Mesenteric fat pad (tissue), 1 donor: ENCODE results near the genes PMVK and ARHGEF2.

GRCh38 chr1:154760153-154761046, 109.7 kb downstream of the KCNN3 start:
- PRO-cap, result no peak

GRCh38 chr1:154936338-154937131, at the start of gene PMVK:
Gene PMVK (minus strand): TSS chr1:154936719.
- PRO-cap, result unidirectional peak, minus-strand start at chr1:154936958

DNA sequence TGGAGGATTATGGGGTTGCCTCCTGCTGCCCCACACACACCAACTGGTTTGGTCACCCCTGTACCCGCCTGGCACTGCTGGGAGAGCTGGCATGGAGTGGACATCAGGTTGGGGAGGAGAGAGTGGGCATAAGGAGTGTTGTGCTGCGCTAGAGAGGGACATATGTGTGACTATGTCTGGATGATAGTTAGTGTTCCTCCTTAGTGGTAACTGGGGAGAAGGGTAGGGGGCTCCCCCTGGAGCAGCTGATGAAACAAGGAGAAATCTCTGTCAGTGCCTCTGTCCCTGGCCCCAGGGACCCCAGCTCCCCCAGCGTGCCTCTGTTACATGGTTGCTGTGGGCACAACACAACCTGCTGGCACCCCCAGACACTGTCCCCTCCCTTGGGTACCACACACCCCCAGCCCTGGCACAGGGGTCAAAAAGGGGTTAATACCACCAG, 1.9 kb downstream of the ZBTB7B start:
- PRO-cap, result no peak

DNA sequence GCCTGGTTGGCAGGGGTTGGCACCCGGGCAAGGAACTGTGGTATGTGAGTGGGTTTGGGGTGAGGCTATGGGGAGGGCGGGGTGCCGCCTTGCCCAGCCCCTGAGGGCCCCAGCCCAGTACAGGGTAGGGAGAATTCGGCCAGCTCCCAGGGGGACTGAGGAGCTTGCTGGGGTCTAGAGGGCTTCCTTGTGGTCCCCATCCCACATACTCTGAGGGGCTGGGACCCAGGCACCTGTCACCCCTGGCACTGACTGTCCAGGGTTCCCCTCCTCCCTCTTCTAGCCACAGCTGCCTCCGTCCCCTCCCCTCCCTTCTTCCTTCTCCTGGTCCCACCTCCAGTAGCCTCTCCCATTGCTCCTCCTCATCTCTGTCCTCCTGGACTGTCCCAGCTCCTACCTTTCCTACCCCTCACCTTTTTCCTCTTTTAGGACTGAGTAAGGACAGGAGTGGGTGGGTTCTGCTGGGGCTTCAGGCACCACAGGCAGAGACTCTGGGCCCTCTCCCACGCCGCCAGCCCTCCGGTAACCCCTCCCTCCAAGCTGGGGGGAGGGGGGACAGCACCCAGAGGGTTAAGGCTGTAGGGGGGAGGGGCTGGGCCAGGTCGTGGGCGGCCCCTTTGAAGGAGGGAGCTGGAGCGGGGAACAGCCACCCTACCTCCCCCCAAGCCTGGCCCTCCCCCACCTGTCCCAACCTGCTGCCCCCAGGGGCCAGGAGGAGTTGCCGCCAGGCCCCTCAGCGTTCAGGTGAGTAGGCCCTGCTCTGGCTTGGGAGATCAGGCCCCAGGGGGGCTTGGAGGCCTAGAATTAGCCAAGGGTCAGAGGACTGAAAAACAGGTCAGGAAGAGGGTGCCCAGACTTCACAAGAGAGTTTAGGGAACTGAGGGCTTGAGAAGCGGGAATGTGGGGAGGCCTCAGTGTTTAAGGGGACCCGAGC, 5.9 kb downstream of the ZBTB7B start:
- PRO-cap, result no peak

- PRO-cap, result no peak
These were observed 785 bp downstream of the DCST1 start for GRCh38 chr1:155034445-155034772.

DNA sequence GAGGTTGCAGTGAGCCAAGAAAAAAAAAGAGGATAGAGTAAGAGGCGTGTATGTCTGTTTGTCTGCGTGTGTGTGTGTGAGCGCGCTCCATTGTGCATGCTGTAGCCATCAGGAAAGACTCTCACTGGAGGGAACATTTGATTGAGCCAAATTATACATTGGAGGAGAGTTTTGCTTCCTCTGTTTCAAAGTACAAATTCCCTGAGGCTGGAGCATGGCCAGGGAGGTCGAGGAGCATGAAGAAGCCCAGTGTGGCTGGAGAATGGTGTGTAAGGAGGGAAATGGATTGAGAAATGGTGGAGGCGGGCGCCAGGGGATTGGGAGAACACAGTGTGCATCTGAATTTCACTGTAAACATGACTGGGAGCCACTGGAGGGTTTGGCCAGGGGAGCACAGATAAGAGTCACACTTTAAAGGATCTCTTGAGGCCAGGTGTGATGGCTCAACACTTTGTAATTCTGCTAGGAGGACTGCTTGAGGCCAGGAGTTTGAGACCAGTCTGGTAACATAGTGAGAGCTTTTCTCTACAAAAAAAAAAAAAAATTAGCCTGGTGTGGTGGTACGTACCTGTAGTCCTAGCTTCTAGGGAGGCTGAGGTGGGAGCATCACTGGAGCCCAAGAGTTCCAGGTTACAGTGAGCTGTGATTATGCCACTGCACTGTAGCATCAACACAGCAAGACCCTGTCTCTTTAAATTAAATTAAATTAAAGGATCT, 21.9 kb upstream of the EFNA1 start:
- PRO-cap, result no peak

DNA sequence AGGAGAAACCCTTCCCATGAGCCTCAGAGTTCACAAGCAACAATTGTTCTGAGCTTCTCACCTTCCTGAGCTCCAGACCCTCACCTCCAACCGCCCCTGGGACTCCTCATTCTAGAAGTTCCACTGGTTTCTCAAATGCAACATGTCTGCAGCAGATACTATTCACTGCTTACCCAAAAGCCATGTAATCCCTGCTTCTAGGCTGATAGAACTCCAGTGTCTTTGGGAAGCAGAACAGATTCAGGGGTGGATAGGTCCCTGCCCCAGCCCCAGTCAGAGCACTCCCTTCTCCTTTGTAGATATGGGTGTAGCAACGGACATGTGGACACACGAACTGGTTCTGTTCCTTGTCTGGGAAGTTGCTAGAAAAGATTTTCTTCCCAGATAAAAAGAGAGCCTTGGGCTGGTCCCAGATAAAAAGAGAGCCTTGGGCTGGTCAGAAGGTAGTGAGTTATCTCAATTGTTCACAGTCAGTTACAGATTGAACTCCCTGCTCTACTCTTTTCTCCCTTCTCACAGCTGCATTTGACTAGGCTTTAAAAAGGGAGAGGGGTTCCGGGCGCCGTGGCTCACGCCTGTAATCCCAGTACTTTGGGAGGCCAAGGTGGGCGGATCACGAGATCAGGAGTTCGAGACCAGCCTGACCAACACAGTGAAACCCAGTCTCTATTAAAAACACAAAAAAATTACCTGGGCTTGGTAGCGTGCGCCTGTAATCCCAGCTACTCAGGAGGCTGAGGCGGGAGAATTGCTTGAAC, 7.4 kb upstream of the EFNA1 start:
- PRO-cap, result no peak

- PRO-cap, result no peak
These were observed 1.3 kb upstream of the SLC50A1 start for GRCh38 chr1:155134139-155134879.

DNA sequence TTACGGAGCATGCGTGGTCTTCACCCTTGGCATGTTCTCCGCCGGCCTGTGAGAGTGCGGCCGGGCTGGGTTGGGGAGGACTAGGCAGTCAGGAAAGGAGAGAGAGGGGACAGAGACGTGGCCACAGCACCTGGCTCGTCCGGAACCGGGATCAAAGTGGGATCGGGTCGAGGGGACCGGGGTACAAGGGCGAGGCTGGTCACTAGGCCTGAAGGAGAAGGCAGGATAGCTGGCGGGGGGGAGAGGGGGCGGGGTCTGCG, 222 bp downstream of the SLC50A1 start:
- PRO-cap, result no peak

DNA sequence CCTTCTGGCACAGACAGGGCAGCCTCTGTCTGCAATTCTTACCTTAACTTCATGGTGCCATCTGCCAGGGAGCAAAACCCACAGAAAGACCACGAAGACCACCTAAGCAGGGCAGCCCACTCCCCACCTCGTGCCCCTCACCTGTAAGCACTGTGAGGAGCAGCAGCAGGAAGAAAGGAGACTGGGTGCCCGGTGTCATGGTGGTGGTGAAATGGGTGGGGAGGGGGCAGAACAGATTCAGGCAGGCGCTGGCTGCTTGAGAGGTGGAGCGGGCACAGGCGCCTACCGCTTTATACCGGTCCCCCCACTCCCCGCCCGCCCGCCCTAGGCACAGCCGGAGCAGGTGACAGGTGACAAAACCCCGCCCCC, 15.1 kb downstream of the THBS3 start:
- PRO-cap, result no peak

DNA sequence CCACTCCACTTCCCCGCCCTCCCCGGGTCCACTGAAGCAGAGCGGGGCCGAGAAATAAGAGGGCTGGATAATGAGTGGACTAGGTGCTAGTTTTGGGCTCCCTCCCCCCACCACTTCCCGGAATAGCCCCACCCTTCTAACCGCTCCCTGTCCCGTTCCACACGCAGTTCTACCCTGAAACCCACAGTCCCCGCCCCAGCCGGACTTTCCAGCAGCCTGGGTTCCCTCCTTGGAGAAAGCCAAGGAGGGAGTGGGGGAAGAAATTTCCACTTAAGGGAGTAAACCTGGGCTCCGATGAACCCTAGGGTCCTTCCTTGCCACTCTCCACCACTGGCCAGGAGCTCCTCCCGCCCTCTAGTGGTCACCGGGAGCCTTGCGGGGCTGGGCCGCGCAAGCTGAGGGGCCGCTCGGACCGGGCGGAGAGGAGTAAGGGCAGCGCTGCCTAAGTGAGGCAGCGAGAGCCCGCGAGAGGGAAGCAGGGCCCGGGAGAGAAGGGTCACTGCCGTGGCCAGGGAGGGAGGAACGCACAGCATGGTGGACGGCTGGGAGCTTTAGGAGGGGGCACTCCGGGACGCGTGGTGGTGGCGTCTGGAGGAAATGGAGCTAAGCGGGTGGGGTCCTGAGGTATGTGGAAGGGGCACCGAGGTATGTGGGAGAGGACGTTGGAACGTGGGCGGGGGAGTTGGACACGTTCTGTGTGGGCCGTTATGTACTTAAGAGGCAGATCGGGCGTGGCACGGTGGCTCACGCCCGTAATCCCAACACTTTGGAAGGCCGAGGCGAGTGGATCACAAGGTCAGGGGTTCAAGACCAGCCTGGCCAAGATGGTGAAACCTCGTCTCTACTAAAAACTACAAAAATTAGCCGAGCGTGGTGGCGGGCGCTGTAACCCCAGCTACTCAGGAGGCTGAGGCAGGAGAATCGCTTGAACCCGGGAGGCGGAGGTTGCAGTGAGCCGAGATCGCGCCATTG, 14.1 kb downstream of the THBS3 start:
- PRO-cap, result bidirectional peak, plus-strand start at position 499 of the sequence, minus-strand start at position 356 of the sequence

- PRO-cap, result no peak
These were observed 12.5 kb downstream of the THBS3 start for GRCh38 chr1:155195140-155195633.

GRCh38 chr1:155220600-155221009, 12.1 kb downstream of the MTX1 start:
- PRO-cap, result no peak

DNA sequence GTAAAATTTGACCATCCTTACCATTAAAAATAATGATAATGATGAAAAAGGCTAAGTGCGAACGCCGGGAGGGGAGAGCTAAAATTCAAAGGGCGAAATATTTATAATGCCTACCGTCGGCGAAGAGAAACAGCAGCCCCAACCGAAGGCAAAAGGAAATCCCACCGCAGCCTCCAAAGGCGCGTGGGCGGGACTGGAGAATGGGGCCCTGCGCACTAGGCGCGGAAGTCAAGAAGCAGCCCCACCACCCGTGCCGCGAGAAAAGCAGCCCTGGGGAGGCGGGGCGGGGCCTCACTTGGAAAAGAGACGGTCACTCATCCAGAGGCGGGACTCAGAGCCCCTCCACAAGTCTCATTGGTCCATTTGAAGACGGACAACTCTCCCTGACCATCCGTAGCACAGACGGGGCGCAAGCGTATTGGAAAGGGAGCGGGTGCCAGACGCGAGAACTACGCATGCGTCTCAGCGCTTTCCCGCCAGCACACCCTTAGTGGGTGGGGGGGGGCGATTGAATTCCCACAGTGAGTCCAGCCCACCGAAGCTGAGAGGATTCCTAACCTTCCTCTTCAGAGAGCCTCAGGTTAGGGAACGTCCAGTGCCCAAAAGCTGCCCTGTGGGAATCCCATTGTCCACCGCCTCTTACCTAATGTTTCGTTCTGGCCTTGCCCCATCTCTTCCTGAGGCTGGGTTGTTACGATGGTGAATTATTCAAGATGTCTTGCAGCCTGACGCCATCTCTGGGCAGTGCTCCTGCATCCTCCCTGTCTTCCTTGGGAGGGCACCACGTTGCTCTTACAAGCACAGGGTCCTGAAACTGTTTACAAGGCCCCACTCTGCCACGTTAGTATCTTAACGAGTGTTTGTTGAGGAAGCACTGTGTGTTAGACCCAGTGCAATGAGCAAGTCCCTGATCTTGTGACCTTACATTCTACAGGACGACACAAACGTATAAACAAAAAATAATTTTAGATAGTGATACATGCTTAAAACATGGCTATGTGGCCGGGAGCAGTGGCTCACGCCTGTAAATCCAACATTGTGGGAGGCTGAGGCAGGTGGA, 13.5 kb downstream of the GBA1 start:
- PRO-cap, result bidirectional peak, plus-strand start at position 498 of the sequence, minus-strand start at position 272 of the sequence

- PRO-cap, result no peak
These were observed 484 bp downstream of the RUSC1 start for GRCh38 chr1:155320996-155321759.

DNA sequence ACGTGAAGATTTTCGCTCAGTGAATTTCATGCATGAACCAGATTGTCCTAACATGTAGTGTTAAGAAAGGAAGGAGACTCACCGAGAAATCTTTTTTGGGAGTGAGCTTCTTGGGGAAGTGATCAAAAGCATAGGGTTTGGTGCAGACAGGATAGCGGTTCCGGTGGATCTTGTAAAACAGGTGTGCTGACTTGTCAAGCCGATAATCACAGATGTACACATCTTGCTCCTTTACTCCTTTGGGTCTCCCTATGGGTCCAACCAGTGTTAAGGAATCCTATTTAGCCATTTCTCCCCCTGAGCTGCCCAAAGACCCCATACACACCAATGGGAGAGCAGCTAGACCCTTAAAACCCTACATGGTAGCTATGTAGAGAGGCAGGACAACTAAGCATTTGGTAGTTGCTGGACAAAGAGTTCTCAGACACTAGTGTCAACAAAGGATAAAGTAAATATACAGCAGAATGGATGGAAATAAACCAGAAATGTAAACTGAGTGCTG, 21.2 kb downstream of the RUSC1 start:
- PRO-cap, result no peak

- PRO-cap, result no peak
These were observed 6.9 kb downstream of the RIT1 start for GRCh38 chr1:155904224-155904631.

- PRO-cap, result no peak
These were observed 993 bp upstream of the RXFP4 start for GRCh38 chr1:155940215-155941075.

DNA sequence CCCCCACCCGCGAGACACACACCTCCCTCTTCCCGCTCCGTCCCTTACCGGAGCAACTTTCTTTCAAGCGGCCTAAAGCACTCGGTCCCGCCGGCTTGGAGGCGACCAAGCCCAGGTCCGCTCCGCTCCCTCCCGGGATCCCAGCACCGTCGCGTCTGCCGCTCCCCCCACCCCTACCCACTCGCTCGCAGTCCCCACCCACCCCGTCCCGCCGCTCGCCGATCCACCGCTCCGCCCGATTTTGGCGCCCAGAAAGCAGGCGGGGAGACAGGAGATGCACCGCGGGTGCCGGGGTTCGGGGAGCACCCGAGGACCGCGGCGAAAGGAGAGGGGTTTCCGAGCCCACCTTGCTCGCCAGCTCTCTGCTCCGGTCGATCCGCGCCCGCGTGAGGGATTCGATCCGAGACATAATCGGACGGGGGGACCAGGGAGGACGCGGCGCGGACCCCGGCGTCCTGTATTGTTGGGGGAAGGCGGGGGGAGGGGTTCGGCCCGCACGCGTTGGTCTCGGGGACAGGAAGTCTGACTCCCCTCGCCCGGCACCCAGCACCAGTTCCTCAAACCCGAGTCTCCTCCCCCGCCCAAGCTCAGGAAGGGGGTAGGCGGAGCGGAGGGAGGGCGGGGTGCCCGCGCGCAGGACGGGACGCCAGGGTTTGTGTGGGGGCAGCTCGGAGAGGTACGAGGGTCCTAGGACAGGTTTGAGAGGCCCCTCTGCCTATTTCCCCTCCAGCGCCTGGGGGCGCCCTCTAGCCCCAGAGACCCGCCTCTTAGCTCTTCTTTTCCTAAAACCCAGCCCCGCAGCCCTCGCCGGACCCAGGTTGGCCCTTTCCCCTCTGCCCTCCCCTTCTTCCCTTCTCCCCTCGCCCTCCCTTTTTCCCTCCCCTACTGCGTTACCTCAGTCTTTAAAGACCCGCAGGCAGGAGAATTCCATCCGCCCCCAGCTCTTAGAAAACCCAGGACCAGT, at the start of gene ARHGEF2:
Gene ARHGEF2 (minus strand): TSS at position 529 of the 964 bp plus-strand sequence.
- PRO-cap, result bidirectional peak, plus-strand start at position 251 of the sequence, minus-strand start at position 157 of the sequence; bidirectional peak, plus-strand start at position 615 of the sequence, minus-strand start at position 559 of the sequence

DNA sequence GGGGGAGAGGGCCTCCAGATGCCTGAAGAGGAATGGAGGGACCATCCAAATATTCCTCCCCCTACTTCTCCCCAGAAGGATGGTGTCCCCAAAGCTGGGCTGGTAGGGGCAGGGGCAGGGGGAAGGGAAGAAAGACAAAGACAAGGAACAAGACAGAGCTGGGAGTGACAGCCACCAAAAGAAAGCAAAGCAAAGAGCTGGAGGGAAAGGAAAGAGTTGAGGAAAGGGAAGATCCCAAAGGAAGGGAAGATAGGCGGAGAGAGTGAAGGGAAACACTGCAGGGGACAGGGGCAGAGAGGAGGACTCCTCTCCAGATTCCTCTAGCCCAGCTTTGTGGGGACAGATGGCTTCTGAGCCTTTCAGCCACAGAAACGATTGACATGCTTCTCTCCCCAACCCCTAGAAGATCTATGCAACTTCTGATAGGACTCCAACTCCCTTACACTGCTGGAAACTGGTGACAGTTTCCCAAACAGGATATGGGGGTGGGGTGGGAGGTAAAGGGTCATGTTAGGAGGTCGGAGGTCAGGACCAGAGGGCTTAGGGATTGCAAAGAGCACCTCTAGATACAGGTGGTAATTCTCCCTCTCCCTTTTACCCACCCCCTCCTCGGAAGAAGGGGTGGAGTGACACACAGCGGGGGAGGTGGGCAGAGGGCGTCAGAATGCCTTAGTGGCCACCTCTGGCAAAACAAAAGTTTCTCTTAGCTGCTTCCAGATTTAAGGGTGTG, 6.5 kb downstream of the MEX3A start:
- PRO-cap, result no peak